HL-60 (cell line): Measurements from ENCODE around the genes AHDC1 and SMPDL3B.

GRCh38 chr1:27392854-27393610 is 610 bp downstream of the GPR3 start:
- RRBS = 32% methylated on average over 7 of the region's 22 CpGs

DNA sequence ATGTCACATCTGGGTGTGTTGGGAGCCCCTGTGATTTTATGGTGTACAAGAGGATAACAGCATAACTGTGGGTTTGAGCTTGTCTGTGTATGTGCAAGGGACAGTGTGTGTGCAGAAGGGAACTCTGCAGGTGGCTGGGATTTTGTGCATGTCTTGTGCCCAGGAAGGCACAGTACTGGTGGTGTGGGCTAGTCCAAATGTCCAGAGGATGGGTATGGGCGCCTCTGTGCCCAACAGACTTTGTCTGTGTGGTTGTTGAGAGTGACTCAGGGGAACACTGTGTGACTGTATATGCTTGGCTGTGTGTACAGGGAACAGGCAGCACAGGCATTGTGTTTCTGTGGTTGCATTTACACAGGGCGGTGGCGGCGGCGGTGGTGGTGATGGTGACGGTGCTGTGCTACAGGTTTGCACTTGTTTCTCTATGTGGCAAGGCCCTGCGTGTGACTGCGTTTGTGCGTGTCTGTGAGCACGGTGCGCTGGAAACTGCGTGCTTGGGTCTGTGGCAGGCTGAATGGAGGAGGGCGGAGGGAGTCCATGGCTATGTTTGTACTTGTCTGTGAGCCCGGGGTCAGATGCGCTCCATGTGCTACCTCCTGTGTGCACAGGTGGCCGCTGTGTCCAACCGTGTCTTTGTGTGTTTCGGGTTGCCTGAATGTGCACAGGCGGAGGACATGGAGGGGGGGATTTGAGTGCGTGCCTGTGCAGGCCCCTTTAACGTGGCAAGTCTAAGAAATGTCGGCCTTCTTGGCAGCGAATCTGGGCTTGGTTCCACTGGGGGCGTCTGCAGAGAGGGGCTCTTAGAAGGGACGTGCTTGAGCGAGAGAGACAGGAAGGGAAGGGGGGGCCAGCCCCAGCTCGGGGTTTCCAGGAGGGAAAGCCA is 32.4 kb upstream of the WASF2 start:
- RRBS = no CpG with 5 or more reads among the region's 27 CpGs

DNA sequence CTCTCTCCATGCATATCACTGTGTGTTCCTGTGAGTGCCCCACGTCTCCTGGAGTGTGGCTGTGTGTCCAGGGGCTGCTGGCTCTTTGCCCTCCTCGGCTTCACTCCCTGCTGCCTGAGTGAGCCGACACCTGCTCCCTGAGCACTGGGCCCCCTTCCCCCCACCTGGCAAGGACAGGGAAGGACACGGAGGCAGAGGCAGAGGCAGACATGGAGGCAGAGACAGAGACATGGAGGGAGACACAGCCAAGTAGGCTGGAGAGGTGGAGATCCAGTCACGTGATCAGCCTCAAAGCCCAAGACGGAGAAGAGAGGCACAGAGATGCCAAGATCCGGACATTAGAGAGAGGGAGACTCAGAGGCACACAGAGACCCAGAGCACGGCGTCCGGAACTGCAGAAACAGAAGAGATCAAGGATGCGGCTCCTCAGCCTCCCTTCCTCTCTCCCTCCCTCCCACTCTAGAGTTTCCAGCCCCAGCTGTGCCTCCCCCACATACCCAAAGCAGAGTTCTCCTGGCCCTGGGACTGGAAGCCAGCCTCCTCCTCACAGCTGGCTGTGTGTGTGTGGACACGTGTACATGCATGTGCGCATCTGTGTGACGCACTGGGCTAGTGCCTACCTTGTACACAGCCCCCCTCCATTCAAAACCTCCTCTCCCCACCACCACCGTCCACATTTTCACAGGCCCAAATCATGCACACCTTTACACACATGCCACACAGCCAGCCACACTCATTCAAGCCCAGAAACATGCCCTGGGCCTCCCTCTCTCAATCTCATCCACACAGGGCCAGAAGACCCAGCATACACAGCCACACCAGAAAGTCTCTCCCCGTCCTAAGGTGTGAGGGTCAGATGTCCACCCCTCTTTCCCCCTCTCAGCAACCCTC is 39.1 kb upstream of the WASF2 start:
- RRBS = 69% methylated on average over 4 of the region's 16 CpGs

DNA sequence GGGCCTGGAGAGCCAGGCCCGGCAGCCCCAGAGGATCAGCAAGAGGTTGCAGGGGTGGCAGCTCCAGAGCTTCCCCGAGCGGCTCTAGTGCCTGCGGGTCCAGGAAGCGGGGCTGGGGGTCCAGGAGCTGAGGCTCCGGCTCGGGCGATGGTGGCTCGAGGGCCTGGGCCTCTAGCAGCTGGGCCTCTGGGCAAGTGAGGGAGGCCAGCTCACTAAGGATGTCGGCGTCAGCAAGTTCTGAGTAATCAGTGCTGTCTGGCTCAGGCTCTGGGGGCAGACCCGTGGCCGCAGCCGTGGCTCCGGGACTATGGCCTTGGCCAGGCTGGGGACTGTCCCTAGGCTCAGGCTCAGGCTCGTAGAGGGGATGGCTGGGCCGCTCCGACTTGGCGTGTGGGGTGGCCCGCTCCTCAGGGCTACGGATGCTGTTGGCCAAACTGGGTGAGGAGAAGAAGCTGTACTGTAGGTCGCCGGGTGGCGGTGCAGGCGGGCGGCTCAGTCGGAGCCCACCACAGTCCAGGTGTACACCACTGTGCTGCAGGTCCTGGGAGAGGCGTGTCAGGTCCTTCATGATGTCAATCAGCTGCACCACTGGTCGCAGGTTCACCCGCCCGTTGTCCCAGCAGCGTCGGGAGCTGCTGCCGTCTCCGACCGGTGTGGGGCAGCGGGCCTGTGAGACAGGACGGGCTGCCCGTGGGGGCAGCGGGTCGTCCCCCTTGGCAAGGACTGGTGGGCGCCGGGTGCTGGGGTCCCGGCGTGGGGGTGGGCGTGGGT is 52.6 kb downstream of the AHDC1 start:
- RRBS = 89% methylated on average over 13 of the region's 46 CpGs

DNA sequence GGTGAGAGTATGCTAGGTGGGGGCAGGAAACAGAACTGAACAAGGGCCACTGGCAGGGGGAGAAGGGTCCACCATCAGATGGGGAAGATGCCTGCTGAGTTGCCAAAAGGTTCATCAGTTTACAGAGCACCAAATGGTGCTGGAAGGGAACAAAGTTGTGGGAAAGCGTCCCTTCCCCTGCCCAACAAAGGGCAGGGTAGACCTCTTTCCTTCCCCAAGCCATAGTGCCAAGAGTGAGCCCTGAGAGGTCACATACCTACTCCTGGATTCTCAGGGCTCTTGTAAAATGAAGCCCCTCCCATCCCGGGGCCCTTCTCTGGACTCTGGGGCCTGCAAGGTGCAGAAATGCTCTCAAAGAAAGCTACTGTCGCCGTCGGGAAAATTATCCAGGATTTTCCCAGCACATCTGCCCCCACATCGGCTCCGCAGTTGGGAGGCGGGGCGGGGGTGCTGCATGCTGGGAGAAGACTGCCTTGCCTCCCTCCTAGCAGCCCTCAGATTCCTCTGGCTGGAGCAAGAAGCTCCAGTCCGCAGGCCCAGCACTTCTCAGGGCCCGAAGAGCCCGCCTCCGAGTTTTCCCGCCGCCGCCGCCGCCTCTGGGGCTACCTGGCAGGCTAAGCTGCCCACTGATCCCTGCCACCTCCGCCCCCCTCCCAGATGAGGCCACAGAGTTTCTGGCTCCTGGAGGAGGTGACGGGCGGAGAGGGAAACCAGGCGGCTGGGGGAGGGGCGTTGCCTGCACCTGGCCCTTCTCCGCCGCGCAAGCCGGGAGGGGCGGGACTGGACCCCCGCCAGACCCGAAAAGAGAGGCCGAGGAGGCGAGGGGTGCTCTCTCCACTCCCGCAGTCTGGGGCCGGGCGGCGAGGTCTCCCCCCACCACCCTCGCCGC is 29.1 kb downstream of the AHDC1 start:
- RRBS = 60% methylated on average over 6 of the region's 38 CpGs

DNA sequence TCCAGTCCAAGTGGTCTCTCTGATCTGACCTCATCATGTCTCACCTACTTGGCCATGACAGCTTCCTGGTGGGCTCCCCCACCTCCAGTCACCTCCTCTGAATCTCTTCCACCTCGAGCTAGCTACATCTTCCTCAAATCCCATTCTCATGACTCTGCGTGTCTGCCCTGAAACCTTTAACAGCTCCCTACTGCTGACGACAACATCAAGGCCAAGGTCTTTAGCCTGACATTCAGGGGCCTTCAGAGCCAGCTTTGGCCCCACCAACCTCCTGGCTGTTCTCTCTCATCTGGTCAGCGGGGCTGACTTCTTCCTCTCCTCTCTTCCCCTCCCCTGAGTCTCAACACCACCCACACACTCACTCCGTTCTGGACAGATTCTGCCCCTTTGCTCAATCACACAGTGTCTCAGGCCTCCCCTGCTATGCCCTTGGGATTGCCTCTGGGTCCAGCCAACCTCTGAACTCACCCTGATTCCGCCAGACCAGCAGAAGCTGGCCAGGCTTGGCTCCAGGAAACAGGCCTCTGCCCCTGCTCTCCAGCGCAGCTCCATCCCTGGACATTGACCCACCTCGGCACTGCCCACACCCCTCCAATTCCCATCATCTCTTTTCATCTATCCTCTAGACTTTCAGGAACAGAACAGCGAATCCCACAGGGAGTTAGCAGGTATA is 22.2 kb downstream of the AHDC1 start:
- RRBS = no CpG with 5 or more reads among the region's 9 CpGs

- RRBS = no CpG with 5 or more reads among the region's 25 CpGs
These were observed 14.5 kb downstream of the AHDC1 start for GRCh38 chr1:27589050-27590257.

DNA sequence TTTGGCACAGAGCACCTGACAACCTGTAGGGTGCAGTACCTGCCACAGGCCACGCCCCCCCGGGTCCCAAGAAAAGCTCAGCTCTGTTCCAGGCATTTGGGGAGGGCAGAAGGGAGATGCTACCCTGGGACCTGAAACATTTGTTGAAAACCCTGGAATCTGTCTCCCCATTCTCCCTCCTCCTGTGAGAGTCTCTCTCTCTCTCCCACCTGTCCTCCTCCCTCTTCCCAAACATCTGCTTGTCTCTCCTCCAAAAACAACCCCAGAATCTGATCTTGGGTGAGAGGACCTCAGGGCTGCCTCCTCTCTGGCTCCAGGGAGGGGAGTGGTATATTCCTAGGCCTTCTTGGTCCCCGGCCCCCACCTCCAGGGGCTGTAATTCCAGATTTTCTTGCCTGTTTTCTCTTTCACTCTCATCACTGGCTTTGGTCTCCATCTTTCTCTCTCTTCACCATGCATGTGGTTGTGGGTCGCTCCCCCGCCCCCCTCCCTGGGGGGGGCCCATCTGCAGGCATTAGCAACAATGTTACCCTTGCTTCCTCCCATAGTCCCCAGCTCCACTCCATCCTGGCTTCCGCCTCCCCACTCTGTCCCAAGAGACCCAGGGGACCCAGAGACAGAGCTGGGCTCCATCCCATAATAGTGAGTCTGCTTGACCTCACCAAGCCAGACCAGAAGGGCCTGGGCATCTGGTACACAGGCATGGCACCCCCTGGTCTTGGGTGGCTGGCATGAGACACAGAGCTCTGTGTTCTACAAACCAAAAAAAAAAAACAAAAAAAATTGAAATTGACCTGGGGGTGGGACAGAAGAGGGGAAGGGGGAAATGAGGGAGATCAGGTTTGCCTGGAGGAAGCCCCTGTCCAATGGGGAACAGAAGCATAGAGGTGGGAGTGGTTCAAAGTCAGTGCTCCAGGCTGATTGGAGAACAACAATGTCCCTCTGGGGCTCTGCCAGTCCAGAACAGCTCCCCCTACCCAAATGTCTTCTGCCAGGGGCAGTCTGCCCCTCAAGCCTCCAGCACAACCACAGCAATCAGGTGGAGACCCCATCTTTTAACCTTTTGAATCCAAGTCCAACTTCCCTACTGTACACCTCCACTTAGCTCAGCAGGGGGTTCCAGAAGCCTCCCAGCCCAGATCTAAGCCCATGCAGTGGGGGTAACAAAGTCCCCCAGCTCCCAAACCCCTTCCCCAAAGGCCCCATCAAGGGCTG is 3.8 kb downstream of the AHDC1 start:
- RRBS = no CpG with 5 or more reads among the region's 6 CpGs

GRCh38 chr1:27603347-27604640 is at the start of gene AHDC1:
AHDC1 (minus strand) TSS chr1:27604144.
- RRBS = 4% methylated on average over 25 of the region's 116 CpGs

GRCh38 chr1:27724728-27725422 is 886 bp upstream of the FAM76A start:
- RRBS = 82% methylated on average over 5 of the region's 12 CpGs

- RRBS = no CpG with 5 or more reads among the region's 34 CpGs
These were observed 317 bp upstream of the FAM76A start for GRCh38 chr1:27725423-27725865.

GRCh38 chr1:27760890-27761597 is 12.0 kb upstream of the STX12 start:
- RRBS = no CpG with 5 or more reads among the region's 2 CpGs

DNA sequence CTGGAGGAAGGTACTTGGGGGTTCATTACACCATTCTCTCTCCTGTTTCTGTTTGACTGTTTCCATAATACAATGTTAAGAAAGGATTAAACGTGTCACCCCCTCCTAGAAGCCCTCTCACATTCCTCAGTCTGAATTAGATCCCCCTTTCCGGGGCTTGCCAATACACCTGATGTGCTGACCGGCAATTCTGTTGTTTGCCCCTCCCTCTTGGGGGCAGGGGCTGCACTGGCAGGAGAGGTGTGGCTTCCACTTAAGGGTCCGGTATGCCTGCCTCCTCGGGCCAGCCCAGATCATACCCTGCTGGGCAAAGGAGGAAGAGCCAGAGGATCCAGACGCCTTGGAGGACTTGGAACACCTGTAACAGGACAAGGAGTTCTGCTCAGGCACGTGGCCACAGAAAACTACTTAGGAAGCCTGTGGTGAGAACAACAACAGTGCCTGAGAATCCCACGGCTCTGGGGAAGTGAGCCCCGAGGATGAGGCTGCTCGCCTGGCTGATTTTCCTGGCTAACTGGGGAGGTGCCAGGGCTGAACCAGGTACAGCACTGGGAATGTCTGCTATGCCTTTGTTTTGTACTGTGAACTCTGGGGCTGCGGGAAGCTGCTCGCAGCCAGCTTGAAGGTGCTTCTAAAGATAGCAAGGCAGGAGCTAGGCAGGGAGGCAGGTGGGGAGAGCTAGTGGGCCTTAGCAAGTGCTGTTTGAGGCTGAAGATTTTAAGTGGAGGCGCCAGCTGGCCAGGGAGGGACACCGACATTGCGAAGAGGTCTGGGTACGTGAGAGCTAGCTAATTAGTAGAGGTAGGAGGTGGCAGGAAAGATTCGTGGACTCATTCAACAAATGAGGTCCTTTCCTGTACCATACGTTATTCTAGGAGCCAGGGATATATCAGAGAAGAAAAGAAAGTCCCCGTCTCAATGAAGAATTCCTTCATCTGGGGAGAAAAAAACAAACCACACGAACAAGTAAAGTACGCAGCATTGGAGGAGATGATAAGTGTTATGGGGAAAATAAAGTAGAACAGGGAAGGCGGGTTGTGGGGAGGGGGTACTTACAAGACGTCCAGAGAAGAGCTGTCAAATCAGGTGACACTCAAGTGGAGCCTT is at the start of gene SMPDL3B:
TSS of gene SMPDL3B (plus strand) at position 296 of the 1,107 bp plus-strand sequence.
- RRBS = 76% methylated on average over 2 of the region's 23 CpGs

DNA sequence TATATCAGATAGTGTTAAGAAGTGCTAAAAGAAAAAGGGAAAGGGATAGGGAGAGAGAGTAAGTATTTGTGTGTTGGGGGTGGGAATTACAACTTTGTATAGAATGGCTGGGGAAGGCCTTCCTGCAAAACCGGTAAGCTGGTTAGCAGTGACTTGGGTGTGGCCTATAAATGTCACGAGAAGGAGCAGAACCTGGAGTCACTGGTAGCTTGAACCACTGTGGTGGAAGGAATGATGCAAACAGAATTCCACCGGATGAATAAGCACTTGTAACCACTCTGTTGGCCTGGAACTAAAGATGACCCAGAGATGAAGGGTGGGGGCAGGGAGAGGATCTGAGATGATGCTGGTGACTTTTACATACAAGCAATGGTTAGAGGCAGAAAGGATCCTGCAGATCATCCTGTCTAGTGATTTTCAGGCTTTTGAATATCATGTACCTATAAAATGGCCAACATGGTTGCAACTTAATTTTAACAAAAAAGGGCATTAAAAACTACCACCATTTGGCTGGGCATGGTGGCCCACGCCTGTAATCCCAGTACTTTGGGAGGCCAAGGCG is 9.0 kb downstream of the XKR8 start:
- RRBS = 85% methylated on average over 2 of the region's 5 CpGs

DNA sequence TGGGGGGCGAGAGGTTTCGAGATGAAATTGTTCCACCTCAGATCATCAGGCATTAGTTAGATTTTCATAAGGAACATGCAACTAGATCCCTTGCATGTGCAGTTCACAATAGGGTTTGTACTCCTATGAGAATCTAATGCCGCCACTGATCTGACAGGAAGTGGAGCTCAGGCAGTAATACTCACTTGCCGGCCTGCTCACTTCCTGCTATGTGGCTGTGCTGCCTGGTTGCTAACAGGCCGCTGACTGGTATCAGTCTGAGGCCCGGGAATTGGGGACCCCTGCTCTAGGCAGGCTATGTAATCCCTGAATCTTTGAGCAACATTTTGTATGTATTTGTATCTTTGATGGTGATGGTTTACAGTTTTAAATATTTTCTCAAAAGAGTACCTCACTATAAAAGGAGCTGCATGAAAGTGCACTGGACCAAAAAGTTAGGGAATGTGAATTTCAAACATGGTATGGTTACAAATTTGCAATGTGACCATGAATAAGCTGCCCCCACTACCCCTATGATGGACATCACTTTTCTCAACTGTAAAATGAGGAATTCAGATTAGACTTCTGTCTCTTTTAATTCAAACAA is 32.6 kb downstream of the XKR8 start:
- RRBS = 21% methylated on average over 3 of the region's 6 CpGs

DNA sequence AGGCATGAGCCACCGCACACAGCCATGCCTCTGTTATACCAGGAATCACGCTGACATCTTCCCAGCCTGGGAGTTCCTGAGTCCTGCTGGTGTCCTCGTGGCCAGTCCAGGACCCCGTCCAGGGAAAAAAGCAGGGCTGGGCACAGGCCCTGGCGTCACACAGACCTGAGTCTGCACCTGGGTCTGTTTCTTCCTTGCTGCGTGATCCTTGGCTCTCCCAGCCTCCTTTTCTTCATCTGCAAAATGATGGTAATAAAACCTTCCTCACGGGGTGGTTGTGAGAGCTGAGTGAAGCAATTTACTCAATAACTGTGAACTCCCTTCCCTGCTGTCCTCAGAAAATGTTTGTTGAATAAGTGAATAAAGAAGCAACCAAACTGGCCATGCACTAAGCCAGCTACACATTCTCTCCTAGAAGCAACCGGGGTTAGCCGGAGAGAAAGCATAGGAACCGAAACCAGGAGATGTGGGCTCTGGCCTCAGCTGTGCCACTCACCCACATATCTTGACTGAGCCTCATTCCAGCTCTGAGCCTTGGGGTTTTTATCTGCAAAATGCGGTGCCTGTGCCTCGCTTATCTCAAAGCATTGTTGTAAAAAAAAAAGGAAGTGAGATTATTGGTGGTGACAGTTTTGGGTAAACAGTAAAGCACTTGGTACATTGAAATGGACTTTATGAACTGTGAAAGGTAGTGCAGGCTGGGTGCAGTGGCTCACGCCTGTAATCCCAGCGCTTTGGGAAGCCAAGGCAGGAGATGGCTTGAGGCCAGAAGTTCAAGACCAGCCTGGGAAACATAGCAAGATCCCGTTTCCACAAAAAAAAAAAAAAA is 4.0 kb downstream of the PTAFR start:
- RRBS = no CpG with 5 or more reads among the region's 15 CpGs

- RRBS = no CpG with 5 or more reads among the region's 10 CpGs
These were observed 22.9 kb upstream of the PTAFR start for GRCh38 chr1:28199111-28200013.

DNA sequence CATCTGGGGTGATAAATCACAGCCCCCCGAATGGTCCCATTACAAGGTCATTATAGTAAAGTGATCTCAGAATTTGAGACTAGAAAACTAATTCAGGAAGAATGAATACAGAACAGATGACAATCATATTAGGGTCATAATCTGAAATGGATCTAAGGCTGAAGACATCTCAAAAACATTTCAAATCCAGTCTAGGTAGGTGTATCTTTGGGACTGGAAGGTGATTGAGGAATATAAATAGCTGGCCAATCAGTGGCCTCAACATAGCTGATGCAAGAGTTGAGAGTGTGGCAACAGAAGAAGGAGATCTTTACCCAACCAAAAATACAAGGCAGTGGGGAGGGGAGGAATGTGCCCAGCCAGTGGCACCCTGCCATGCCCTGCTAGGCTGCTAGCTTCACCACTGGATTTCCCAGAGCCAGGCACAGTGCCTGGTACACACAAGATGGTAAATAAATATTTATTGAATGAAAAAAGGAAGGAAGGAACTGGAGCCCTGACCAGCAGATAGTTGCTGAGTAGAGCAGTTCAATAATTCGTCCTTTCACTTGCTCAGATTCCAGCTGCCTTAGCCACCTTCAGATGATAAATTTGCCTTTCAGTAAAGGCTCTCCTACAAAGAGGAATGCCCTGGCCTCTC is 9.9 kb upstream of the SESN2 start:
- RRBS = no CpG with 5 or more reads among the region's 2 CpGs

DNA sequence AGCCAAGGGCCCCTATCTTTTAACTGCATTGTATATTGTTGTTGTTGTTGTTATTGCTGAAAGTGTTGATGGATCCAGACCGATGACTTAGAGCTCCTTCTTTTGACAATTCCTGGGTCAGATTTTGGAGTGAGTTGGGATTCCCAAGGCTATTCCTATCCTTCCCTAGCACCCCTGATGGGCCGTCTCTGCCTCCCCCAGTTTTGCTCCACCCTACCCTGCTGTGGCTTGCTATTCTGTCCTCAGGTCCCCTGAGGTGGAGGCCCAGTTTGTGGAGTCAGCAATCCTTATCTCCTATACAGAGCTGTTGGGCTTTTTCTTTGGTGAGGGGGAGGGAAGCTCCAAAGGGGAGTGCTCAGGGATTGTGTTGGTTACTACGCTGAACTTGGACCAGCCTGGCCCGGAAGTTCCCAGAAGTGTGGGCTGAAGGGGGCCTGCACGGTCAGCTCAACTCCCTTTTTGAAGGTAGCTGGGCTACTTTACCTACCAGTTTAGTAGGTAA is 7.6 kb downstream of the SESN2 start:
- RRBS = no CpG with 5 or more reads among the region's 5 CpGs

GRCh38 chr1:28282174-28283218 is 23.2 kb downstream of the SESN2 start:
- RRBS = 100% methylated on average over 1 of the region's 20 CpGs